Parotid gland (tissue), 1 donor: Measurements from ENCODE around the gene ZNF638.

DNA sequence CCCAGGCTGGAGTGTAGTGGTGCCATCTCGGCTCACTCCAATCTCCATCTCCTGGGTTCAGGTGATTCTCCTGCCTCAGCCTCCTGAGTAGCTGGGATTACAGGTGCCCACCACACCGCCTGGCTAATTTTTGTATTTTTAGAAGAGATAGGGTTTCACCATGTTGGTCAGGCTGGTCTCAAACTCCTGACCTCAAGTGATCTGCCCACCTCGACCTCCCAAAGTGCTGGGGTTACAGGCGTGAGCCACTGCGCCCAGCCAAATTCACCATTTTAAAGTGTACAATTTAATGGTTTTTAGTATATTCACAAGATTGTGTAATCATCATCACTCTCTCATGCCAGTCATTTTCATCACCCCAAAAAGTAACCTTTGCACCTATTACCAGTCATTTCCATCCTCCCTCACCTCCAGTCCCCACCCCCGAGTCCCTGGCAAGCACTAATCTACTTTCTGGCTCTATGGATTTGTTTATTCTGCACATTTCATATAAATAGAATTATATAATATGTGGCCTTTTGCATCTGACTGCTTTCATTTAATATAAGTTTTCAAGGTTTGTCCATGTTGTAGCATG lies 10.7 kb downstream of the PCBP1 start:
- PRO-cap, result no peak

DNA sequence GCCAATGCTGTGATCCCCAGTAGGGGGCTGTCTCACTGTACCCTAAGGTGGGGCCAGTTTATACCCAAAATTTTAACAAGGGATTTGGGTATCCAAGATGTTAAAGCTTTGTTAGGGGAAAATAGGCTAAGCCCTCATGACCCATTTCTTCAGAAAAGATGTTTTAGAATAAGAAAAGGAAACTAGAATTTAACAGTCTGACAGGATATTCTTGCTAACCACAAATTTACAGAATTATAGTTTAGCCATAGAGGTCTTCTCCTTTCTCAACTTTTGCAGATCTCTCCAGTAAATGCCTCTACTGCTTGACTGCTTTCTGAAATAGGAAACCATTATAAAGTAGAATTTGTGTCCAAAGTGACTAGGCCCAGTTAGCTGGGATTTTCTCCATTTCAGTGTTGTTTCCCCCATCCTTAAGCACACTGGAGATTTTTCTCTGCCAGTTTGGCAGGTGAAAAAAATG lies 16.5 kb downstream of the PCBP1 start:
- PRO-cap, result no peak

GRCh38 chr2:70191201-70191464 lies 314 bp upstream of the C2orf42 start:
- PRO-cap, result no peak

GRCh38 chr2:70248932-70249448 lies 562 bp upstream of the TIA1 start:
- PRO-cap, result no peak

DNA sequence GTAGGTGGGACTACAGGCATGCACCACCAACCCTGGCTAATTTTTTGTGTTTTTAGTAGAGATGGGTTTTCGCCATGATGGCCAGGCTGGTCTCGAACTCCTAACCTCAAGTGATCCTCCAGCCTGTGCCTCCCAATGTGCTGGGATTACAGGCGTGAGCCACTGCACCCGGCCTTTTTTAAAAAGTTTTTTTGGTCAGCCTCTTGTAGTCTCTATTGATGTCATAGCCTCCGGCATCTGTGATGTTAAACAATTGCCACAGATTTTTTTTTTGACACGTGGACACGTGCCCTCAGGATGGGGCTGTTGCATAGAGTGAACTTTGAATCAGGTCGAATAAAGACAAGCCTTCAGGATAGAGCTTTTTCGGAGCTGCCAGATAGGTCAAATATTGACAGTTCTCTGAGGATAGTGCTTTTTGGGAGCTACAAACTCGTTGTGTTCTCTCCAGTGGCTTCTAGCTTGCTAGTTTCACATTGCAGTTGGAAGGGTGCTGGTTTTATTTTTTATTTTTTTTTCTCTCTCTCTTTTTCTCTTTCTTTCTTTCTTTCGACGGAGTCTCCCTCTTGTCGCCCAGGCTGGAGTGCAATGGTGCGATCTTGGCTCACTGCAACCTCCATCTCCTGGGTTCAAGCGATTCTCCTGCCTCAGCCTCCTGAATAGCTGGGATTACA lies 11.7 kb downstream of the PCYOX1 start:
- PRO-cap, result no peak

GRCh38 chr2:70300797-70301737 lies 800 bp downstream of the FAM136A start:
- PRO-cap, result no peak

- PRO-cap, result no peak
Observed at GRCh38 chr2:70381745-70382281, 79.9 kb upstream of the FAM136A start.

GRCh38 chr2:70440442-70441092 lies 113.1 kb downstream of the TGFA start:
- PRO-cap, result no peak

DNA sequence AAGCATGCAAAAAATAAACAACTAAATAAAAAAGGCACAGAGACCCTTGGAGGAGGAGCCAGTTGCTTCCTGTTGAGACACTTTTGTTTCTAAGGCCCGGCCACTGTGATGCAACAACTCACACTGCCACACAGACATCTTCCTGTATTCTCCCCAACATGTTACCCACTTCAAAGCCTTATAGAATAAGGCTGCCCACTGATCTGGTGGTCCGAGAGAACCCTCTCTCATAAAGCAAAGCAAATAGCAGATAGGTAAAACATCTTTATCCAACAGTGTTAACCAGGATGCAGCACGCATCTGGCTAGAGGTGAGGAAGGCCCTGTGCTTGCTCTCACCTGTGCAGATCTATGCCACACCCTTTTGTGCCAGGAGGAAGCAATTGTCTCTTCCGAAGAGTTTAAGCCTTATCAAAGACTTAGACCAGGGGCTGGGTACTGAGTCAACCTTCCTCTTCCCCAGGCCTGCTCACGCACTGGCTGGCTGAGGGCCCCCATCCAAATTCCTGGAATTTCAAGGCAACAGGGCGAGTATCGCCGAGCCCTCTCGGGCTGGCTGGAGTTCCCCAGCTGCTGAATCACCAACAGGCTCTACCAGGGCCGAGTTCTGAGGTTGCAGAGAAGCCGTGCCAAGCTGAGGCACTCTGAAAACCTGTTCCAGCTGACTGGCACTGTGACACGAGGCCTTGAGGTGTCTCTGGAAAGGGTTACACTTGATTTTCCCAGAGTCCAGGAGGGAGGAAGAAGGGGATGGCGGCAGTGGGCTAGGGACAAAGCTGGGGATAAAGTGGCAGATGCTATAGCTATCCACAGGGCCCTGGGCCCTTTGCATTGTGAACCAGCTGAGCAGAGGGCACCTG lies 29.4 kb downstream of the TGFA start:
- PRO-cap, result no peak

DNA sequence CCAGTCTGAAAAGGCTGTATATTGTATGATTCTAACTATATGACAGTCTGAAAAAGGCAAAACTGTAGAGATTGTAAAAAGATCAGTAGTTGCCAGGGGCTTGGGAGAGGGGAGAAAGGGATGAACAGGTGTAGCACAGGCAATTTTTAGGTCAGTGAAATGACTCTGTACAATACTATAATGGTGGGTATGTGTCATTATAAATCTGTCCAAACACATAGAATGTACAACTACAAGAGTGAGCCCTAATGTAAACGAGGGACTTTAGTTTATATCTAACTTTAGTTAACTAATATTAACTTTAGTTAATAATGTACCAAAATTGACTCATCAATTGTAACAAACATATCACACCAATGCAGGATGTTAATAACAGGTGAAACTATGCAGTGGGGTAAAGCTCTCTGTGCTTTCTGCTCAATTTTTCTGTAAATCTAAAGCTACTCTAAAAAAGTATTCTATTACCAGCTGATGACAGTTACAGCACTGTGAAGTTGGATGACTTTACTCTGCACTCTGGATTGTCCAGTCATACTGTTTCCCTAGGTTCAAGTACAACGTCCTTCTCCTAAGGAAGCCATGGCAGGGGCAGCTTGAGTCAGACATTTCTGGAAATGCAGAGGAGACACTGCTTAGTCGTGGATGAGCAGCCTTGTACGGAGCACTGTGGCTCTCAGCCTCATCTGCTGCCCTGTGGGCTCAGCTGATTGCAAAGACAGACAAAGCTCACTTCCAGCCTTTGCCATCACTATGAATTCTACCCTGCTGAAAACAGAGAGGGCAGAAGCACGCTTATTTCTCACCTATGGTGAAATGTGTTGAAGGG lies 26.1 kb downstream of the TGFA start:
- PRO-cap, result no peak

DNA sequence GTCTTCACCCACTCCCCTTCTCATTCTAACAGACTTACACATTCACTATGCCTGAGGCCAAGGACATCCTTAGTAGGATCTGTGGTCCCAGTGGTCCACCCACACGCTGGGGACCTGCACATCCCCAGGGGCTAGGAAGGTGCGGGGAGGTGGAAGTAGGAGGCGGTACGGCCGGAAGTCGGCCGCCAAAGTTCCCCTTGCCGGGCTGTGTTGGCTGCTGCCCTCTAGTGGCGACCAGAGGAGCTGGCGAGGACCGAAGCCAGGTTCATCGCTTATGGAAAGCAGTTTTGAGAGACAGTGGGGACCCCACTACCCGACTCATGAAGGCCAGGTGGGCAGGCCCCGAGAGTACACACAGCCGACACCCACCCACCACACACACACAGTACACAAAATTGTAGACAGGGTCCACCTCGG lies 6.4 kb upstream of the TEX261 start:
- PRO-cap, result no peak

- PRO-cap, result no peak
Observed at GRCh38 chr2:71132961-71133565, 2.6 kb downstream of the MPHOSPH10 start.

DNA sequence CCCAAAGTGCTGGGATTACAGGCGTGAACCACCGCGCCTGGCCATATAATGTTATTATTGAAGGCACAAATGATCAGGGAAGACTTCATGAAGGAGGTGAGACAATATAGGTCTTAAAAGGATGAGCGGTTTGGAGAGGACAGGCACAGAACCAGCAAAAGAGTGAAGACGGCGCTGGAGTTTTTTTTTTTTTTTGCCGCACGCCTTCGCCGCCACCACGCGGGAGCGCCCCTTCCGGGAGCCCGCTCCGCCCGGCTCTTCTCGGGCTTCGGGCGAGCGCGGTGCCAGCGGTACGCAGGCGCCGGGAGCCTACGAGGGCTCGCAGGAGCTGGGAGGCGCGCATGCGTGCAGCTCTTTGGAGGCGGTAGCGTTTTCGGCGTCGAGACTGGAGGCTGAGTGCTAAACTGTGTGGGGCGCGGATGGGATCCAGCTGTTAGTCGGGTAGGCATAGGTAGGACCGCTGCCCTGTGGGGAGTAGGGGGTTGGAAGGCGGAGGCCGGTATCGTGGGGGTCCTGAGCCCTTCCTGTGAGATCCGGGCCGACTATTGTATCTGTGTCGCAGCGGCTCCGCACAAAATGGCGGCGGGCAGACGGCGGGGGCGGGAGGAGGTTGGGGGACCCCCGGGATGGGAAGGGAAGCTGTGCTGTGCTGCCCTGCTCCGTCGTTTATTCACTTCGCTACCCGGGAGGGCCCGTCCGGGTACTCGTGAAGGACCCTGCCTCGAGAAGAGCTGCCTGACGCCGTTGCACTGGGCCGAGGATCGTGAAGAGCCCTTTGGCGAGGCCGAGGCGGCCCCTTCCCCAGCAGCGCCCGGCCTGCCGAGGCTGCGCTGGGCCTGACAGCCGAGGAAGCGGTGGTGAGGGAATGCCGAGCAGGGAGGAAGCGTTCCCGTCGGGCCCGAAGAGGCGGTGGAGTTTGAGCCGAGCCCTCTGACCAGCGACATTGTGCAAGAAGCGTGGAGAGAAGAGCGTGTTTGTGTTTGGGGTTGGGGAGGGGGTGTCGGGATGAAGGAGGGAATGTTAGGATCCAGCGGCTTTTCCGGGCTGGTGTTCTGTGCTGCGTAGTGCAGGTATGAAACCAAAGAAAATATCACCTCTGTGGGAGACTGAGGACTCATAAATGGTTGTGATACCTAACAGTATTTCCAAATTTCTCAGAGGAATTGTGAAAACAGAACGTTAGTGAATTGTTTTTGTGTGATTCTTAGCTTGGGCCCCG lies at the start of gene ZNF638:
TSS of gene ZNF638 (plus strand) at position 358 of the 1,219 bp plus-strand sequence.
- PRO-cap, result unidirectional peak, plus-strand start at position 314 of the sequence; unidirectional peak, plus-strand start at position 371 of the sequence; unidirectional peak, plus-strand start at position 574 of the sequence

GRCh38 chr2:71346934-71347821 lies 15.6 kb downstream of the ZNF638 start:
- PRO-cap, result no peak

DNA sequence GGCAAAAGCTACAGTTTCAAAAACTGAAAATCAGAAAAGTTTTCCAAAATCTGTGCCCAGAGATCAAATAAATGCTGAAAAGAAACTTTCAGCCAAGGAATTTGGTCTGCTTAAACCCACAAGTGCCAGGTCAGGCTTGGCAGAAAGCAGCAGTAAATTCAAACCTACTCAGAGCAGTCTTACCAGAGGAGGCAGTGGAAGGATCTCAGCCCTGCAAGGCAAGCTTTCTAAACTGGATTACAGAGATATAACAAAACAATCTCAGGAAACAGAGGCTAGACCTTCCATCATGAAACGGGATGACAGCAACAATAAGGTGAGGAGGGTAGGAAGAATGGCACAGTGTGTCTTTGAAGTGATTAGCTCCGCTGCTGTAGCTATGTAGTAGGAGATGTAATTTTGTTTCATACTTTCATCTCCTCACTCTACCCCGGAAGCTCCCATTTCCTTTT lies 42.8 kb upstream of the DYSF start:
- PRO-cap, result no peak

DNA sequence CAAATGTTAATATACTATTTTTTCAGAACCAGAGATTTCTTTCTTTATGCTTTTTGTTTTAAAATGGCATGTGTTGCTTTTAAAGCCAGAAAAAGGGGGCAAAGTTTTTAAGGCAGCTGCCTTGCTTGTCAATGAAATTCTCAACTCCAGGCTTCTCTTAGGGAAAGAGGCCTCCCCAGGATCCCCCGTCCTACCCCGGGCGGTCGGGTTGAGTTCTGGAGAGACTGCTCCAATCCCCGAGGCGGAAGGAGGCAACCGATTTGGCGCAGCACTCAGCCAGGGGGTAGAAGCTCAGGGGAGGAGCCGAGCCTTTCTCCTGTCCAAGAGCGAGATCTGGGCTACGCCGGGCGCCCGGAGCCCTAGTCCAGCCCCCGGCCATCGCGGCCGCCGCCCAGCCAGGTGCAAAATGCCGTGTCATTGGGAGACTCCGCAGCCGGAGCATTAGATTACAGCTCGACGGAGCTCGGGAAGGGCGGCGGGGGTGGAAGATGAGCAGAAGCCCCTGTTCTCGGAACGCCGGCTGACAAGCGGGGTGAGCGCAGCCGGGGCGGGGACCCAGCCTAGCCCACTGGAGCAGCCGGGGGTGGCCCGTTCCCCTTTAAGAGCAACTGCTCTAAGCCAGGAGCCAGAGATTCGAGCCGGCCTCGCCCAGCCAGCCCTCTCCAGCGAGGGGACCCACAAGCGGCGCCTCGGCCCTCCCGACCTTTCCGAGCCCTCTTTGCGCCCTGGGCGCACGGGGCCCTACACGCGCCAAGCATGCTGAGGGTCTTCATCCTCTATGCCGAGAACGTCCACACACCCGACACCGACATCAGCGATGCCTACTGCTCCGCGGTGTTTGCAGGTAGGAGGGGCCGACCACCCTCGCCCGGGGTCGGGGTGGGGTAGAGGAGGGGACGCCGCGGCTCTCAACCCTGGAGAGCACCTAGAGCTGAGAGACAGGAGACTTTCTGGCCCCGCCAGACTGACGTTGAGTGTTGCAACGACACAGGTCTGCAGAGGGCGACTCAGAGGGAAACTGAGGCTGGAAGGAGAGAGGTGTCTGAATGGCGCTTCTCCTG lies 12.9 kb upstream of the DYSF start:
- PRO-cap, result no peak

DNA sequence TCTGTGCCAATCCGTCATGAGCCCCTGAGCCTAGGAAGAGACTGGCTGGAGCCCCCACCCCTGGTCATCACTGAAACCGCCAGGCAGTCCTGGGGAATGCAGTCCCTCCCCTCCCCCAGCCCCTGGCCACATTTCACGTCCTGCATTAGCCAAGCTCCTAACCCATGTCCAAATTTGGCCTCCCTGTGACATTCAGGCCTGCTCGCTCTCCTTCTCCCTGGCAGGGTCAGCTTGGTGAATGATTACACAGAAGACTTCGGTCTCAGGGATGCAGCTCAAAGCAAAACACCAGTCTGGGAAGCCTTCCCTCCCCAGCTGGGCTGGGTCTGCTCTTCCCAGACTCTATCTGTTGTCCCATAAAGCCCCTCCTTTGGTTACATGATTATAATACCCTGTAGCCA lies 10.3 kb upstream of the DYSF start:
- PRO-cap, result no peak

- PRO-cap, result no peak
Observed at GRCh38 chr2:71480482-71481169, 14.1 kb downstream of the DYSF start.

GRCh38 chr2:71500193-71501042 lies 33.9 kb downstream of the DYSF start:
- PRO-cap, result no peak

DNA sequence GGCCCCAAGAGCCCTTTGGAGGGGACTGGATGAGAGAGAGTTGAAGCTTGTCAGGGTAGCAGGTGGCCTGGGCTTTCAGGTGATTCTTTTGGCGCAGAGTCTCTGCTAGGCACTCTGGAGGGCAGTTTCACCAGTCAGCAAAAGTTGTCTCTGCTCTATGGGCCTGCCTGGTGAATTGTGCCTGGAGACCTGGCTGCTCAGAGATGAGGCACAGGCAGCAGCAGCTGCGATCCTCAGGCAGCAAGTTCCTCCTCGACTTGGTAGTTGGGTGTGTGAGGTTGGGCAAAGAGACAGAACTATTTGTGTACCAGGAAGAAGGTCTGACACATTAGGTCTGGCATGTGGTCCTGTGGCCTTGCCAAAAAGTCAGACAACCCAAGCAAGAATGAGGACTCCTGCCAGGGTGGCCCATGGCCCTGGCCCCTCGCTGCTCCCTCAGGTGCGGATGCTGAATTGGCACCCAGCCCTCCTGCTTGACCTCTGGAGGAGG lies 179.4 kb downstream of the DYSF start:
- PRO-cap, result no peak